Subcutaneous preadipocyte (primary cell): Measurements from ENCODE around the genes PTPRG and CADPS.

DNA sequence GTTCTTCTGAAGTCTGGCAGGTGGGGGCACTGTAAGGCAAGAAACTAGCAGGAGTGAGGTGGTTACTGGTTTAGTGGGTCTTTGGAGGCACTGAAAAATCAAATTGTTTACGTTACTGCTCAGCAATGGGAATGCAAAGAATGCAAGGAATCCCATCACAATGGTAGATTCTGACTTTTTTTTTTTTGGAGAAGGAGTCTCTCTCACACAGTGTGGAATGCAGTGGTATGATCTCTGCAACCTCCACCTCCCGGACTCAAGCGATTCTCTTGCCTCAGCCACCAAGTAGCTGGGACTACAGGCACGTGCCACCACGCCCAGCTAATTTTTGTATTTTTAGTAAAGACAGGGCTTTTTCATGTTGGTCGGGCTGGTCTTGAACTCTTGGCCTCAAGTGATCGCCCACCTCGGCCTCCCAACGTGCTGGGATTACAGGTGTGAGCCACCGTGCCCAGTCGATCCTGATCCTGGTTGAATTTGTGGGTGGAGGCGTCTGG is 16.3 kb downstream of the FAM107A start:
- CAGE, long polyA plus RNA: no peak

DNA sequence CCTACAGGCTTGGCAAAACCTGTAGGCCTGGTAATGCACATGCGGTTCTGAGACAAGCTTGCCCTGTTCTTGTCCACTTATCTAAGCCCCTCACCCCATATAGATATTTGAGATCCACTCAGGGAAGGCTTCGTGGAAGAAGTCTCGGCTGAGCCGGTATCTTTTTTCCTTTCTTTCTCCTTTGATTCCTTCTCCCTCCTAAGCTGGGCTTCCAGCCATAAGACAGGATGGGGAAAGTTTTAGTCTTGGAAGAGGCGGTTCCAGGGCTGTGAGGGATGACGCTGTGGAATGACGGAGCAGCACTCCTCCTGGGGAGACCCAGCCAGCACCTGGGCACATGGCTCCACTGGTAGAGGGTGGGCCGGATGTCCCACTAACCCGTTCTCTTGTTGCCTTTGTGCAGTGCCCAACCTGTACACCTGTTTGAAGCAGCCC is 43.2 kb upstream of the FAM107A start:
- CAGE, long polyA plus RNA: no peak

- CAGE, long polyA plus RNA: no peak
Observed at GRCh38 chr3:58665130-58665965, 1.2 kb downstream of the FAM3D start.

DNA sequence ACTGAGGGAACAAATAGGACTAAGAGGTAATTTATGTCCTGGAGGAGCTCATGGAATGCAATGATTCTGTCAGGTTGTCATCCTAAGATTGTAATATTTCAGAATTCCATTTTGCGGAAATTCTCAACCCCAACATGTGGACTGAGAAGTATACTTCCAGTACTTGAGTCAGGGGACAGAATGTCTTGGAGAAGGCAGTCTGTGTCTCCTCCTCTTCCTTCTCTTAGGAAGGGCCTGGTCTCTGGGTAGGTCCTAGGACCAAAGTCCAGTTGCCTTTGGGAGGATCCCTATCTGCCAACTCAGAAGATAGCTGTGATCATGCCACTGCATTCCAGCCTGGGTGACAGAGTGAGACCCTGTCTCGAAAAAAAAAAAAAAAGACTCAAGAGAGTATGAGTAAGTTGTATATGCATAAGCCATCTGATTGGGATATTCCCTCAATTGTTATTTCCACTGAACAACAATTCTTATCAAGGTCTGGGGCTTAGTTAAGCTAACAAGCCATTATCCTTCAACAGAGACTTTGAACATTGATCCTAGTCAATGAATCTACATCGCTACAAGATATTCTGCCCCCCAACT is 23.9 kb upstream of the FAM3D start:
- CAGE, long polyA plus RNA: no peak

GRCh38 chr3:59189539-59190156 is 139.8 kb upstream of the CFAP20DC start:
- CAGE, long polyA plus RNA: no peak

DNA sequence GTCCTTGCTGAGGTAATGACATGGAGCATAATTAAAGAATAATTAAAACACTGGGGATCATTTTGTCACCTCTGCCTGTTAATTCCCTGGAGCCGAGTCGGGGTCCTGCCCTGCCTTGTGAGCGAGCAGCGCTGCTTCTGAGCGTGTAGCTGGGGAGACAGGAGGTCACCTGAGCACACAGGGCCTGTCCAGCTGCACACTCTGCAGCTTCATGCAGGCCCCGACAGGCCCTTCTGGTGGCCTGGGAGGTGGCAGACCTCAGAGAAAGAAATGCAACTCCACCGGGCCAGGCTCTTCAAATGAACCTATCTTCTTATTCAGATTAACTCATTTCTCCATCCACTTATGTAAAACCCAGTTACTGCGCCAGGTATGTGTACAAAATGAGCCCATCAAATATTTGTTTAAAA is 628.2 kb upstream of the CFAP20DC start:
- CAGE, long polyA plus RNA: no peak

DNA sequence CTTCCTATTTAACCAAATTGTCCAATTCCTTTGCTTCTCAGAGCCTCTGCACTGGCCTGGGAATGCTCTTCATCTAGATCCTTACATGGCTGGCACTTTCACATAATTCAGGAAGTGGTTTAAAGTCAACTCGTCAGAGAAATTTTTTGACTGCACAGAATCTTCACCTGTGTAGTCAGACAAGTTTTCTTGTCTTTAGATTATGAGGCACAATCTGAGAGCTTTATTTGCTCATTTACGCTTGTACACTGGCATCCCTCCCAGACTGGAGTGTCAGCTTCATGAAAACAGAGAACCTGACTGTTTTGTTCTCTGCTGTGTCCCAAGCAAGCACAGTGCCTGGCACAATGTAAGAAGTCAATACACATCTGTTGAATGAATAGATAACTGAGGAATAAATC is 846.1 kb upstream of the CFAP20DC start:
- CAGE, long polyA plus RNA: no peak

DNA sequence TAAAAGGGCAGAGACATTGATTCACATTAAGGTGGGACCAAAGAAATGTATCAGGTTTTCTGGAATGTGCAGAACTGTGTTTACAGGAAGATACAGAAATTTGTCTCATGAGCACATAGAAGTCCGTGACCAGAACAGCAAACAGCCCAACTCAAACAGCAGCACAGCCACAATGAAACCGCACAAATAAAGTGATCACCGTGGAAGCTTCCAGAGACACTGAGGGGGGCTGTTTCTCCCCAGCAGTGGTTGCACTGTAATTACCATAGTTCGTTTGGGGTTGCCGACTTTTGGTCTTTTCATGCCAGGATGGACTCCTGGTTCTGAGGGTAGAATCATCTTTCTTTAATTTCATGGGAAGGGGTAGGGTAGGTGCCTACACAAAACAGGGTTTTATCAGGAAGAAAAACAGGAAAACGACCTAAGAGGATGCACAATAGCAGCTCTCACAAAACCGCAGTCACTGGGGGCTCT is 931.7 kb downstream of the FHIT start:
- CAGE, long polyA plus RNA: no peak

GRCh38 chr3:60467165-60467919 is 783.9 kb downstream of the FHIT start:
- CAGE, long polyA plus RNA: no peak

DNA sequence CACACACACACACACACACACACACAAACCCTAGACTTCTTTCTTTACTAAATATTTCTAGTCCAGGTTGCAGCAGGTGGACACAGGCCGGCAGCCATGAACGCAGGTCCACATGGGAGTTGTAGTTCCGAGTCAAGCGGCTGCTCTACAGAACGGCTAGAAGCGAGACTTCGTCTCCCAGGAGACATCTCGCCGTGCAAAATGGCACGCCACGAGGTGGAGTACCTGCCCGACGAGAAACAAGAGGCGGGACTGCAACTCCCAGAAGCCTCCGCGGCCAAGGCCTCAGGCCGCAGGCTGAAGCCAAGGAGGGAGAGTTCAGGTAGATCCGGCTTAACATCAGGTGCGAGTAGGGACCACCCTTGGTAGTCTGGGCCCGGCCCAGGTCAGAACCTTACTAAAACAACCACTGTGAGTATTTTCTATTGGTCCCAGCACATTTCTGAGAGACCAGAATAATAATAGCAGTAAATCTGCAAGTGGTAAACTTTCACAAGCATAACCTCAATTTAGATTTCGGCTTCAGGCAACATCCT is 1.2 kb downstream of the FHIT start:
- CAGE, long polyA plus RNA: no peak

DNA sequence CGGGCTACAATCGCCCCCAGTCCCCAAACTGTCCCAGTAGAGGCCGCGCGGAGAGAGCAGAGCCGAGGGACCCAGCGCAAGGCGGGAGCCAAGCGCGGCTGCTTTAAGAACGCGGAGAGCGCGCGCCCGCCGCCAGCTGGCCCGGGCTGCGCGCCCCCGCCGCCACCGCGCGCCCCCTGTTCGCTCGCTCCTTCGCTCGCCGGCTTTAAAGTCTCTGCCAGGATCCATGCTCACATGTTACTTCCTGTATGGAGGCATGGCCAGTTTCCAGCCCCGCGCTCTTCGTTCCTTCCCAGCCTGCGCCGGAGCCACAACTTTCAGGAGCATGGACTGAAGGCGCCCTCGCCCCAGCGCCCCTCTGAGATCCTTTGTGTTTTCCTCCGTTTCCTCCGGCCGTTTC is at the start of gene PTPRG:
PTPRG (plus strand) TSS at position 235 of the 400 bp plus-strand sequence.
- CAGE, long polyA plus RNA: no peak

GRCh38 chr3:61637147-61637980 is 76.0 kb downstream of the PTPRG start:
- CAGE, long polyA plus RNA: no peak

GRCh38 chr3:61768218-61769317 is 207.2 kb downstream of the PTPRG start:
- CAGE, long polyA plus RNA: no peak

DNA sequence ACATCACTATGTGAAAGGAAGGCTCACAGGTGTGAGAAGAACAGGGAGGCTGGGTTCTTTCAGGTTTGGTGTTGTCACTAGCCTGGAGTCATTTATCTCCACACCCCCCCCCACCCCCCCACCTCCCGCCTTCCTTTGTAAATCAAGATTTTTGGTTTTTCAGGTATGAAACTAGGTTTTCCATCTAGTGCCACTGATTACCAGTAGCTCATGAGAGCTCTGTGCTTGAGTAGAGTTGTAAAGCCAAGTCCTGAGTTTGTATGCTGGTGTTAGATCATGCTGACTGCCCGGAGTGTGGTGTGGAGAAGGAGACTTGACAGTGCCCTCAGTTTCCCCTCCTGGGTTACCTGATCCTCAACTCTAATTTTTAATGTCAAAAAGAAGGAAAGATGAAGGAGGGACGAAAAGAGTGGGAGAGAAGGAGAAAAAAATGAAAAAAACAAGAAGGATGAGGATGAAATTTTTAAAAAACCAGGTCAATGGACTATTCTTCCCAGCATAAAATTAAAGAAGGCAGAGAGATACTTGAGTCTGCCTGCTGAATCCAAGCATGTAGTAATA is 236.2 kb downstream of the PTPRG start:
- CAGE, long polyA plus RNA: no peak

DNA sequence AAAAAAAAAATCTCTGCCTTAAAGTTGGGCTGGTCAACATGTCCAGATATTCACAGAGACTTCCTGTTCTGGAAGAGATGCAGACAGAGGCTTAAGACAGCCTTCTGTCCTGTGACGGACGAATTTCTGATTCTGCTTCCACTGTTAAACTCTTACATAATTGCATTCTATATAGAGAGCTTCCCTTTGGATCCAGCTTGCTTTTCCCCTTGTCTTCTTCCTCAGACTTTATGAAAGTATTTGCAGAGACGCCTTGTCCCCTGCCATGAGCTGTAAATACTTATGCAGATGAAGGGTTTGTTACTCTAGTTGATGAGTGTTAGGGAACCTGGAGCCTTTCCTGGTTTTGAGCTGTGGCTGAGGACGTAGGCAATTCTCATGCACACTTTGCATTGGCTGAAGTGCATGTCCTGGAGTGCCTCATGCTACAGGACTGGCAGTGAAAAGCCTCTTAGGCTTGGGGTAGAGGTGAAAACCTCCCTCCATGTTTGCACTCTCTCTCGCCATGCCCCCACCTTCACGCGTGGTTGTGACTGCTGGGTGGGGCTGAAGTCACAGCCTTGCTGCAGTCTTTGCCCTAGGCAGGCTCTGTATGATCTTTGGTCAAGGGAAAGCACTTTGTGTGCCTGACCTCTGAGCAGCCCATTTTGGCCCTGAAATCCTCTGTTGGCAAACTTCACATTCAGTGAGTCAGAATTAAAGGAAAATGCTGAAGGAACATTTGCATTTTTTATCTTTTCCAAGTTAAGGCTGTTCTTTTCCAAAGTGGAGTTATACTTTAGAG is 286.6 kb downstream of the PTPRG start:
- CAGE, long polyA plus RNA: no peak

DNA sequence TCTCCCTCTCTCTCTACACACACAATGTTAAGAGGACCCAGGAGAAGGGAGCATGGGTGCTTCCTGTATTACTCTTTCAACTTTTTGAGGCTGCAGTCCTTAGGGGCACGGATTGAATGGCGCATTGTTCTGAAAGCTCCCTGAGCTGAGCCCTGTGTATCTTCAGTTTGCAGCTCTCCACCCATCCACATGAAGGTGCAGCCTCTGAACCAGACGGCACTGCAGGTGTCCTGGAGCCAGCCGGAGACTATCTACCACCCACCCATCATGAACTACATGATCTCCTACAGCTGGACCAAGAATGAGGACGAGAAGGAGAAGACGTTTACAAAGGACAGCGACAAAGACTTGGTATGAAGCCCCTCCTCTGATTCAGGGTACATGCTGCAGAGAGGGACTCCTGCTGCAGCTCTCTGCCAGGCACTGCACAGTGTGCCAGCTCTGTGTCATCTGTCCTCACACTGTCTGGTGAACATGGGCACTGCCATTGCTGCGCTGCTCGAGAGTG is 127.5 kb upstream of the C3orf14 start:
- CAGE, long polyA plus RNA: no peak

DNA sequence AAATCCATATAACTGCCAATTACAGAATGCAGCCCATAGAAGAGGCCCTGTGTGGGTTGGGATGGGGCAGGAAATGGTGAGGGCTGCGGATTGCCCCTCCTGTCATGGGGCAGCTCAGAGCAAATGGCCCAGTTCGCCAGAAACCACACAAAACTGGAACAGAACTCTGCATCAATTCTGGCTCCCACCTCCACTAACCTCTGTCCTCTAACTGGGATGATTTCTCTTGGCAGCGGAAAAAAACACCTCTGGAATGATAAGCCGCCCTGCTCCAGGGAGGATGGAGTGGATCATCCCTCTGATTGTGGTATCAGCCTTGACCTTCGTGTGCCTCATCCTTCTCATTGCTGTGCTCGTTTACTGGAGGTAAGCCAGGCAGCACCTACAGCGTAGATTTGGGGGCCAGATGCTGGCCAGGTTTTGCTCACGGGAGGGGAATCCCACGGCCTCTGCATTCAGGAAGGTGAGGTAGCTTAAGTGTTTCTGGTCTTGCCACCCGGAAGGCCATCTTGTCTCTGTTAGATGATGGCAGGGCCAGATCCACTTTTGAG is 100.1 kb upstream of the C3orf14 start:
- CAGE, long polyA plus RNA: no peak

- CAGE, long polyA plus RNA: no peak
Observed at GRCh38 chr3:62243527-62244005, 75.3 kb upstream of the C3orf14 start.

- CAGE, long polyA plus RNA: no peak
Observed at GRCh38 chr3:62875078-62875737, at the start of gene CADPS. CADPS (minus strand) TSS chr3:62875416.

- CAGE, long polyA plus RNA: no peak
Observed at GRCh38 chr3:63167200-63167535, 110.9 kb upstream of the SYNPR start.